Epithelial cell of proximal tubule (primary cell): ENCODE measurements around a stretch of chr17.

GRCh38 chr17:76091527-76091929 lies 12.1 kb downstream of the EXOC7 start:
- RAMPAGE, long total RNA = no peak
- RRBS = no CpG with 5 or more reads among the region's 14 CpGs

GRCh38 chr17:76137777-76139071 lies 2.8 kb downstream of the FOXJ1 start:
- RAMPAGE, long total RNA = no peak
- RRBS = 15% methylated on average over 9 of the region's 56 CpGs

DNA sequence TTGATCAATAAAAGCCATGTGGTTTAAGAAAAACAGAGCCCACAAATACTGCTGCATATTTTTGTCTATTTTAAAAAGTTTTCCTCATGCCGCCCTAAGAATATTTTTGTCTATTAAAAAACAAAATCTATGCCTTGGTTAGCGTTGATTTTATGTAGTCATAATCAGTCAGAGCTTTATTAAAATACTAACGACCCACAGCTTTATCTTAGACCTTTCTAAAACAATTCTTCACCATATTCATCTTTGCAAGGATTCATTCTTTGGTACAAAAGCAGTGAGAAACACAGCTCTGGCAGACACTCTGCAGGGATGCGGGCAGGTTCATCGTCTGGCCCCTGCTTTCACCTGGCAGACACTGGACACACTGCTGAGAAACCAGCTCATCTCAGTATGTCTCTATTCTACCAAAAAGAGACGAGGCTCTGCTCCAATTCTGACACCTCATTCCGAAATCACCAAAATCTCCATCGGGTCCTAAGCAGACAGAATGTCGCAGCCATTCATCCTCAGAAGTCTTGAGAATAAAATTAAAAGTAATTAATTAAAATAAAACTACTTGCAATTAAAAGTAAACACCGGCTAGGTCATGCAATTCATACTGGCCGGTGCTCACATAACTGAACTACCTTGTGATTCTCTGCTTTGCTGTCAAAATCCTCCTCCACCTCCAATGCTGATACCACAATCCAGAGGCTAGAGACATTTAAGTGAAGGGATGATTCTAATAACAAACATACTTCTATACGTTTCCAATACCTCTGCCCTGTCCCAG lies 1.5 kb downstream of the RNF157 start:
- RAMPAGE, long total RNA = no peak
- RRBS = no CpG with 5 or more reads among the region's 12 CpGs

GRCh38 chr17:76308366-76308649 lies 232 bp upstream of the QRICH2 start:
- RAMPAGE, long total RNA = no peak
- RRBS = no CpG with 5 or more reads among the region's 3 CpGs

GRCh38 chr17:76361795-76362283 lies 8.1 kb upstream of the PRPSAP1 start:
- RAMPAGE, long total RNA = no peak
- RRBS = no CpG with 5 or more reads among the region's 5 CpGs

DNA sequence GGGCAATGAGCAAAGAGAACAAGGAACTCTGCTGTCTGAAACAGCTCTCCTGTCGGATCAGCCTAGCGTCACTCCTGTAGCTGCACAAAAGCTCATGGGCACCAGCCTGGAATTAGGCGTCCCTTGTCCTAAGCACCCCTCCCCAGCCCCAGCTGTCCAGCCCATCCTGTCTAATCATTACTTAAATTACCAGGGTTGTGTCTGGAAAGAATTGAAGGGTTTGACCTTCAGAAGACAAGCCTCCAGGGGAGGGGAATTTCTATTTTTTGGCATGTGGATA lies 8.9 kb upstream of the SPHK1 start:
- RAMPAGE, long total RNA = no peak
- RRBS = no CpG with 5 or more reads among the region's 3 CpGs

DNA sequence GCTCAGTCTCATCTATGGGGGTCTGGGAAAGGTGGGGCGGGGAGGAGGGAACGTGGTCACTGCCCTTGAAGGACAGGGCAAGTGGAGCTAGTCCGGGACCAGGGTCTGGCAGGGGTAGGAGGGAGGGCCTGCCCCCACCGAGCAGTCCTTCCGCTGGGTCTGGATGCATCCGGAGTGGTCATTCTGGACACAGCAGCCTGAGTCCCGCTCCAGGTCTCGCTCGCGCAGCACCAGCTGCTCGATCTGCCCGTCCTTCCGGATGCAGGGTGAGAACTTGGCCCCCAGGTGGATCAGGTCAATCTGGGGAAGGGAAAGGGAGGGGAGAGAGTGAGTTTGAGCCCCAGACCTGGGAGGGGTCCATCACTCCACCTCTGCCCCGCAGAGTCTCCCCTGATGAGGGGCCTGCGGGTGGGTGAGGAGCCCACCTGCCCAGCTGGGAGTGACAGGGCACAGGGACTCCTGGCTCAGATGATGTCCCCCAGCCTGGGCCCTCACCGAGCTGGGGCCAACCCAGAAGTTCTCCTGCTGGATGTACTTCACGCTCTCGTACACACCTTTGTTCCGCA lies 6.9 kb downstream of the AANAT start:
- RAMPAGE, long total RNA = no peak
- RRBS = 95% methylated on average over 8 of the region's 19 CpGs

DNA sequence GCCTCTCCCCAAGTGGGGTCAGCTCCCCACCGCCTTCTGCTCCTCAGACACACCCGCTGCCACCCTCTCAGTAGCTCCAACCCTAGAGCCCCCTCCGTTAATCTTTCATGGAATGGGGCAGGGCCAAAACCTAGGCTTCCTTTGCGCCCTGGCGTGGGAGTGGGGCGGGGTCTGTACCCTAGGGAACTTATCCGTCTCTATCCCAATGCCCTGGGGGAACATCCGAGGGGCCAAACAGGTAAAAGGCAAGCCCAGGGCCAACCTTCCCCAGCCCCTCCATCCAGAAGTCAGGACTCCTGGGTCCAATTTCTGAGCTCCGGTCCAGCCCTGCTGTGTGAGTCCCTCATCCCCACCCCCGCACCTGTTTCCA lies 723 bp downstream of the RHBDF2 start:
- RAMPAGE, long total RNA = no peak
- RRBS = 11% methylated on average over 1 of the region's 10 CpGs

GRCh38 chr17:76543625-76544395 lies 4.0 kb downstream of the PRCD start:
- RAMPAGE, long total RNA = no peak
- RRBS = no CpG with 5 or more reads among the region's 22 CpGs

GRCh38 chr17:76550603-76551860 lies 11.2 kb downstream of the PRCD start:
- RAMPAGE, long total RNA = no peak
- RRBS = no CpG with 5 or more reads among the region's 20 CpGs

DNA sequence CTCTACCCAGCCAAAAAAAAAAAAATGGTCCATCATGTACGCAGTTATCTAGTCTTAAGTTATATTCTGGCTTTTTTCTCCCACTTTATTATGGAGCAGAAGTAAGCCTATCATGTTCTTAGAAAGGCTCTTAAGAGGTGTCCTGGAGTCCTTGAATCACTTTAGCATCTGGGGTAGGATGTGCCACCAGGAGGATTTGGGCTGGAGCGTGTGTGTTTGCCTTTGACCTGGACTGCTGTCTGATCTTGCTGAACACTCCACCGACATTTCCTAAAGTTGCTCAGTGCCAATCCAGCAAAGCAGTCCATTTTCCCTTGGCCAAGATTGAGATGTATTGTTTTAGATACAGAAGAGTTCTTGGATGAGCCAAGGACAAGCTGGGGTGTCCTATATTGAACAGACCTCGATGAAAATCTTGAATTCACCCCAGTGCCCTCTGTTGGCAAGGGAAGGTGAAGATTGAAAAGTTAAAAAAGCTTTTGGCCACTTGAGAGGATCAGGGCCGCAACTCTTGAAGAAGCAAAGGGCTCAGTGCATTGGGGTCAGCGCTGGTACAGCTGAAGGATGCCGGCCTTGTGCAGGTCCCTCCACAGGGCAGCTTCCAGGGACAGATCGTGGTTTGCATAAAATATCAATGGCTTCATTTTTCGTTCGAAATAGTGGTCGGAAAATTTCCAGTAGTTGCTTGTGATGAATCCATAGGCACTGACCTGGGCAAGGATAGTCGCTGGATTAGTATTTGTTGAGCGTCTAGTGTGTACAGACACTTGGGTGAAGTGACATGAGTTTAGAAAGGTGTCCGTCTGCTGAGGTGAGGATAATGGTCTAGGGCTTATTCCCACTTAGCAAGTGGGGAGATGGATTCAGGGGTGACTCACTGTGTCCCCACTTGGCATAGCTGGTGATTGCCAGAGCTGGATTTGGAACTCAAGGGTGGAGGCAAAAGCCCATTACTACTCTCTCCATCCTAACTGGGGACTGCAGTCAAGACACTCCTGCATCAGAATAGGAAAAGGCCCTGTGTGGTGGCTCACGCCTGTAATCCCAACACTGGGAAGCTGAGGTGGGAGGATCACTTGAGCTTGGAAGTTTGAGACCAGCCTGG lies 19.7 kb downstream of the ST6GALNAC2 start:
- RAMPAGE, long total RNA = no peak
- RRBS = no CpG with 5 or more reads among the region's 15 CpGs

- RAMPAGE, long total RNA = no peak
- RRBS = no CpG with 5 or more reads among the region's 11 CpGs
Measured at GRCh38 chr17:76640058-76640850, 3.3 kb downstream of the ST6GALNAC1 start.

GRCh38 chr17:76671867-76672365 lies 28.4 kb upstream of the ST6GALNAC1 start:
- RAMPAGE, long total RNA = no peak
- RRBS = 0% methylated on average over 3 of the region's 23 CpGs

GRCh38 chr17:76690931-76691393 lies 19.8 kb downstream of the MXRA7 start:
- RAMPAGE, long total RNA = no peak
- RRBS = no CpG with 5 or more reads among the region's 10 CpGs

- RAMPAGE, long total RNA = no peak
- RRBS = no CpG with 5 or more reads among the region's 17 CpGs
Measured at GRCh38 chr17:76752869-76754127, 15.4 kb downstream of the MFSD11 start.

DNA sequence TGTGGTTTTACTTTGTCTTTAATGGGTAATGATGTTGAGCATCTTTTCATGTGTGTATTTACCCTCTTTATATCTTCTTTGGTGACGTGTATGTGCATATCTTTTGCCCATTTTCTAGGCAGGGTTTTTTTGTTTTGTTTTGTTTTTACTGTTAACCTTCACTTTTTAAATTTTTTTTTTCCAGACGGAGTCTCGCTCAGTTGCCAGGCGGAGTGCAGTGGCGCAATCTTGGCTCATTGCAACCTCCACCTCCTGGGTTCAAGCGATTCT lies 35.5 kb downstream of the MFSD11 start:
- RAMPAGE, long total RNA = no peak
- RRBS = no CpG with 5 or more reads among the region's 6 CpGs

GRCh38 chr17:76867605-76867880 lies 661 bp upstream of the MGAT5B start:
- RAMPAGE, long total RNA = no peak
- RRBS = no CpG with 5 or more reads among the region's 6 CpGs

DNA sequence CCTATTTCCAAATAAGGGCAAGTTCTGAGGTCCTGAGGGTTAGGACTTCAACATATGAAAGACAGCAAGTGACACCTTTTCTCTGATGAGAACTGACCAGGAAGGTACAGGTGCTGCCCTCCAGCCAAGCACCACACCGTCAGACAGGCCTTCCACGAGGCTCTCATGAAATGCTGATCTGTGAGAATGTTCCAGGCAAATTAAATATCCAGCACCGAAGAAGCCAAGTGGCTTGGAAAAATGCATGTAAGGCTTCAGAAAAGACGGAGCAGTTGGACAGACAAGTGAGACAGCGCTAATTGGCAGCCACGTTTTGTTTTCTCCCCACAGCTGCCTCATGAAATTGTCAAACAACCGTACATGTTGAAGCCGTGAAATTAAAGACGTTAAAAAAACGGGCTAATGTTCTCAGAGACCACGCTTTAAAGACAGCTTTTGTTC lies 70.5 kb upstream of the SEC14L1 start:
- RAMPAGE, long total RNA = no peak
- RRBS = no CpG with 5 or more reads among the region's 11 CpGs

GRCh38 chr17:77142602-77143702 lies 2.2 kb downstream of the SEC14L1 start:
- RAMPAGE, long total RNA = no peak
- RRBS = no CpG with 5 or more reads among the region's 11 CpGs

DNA sequence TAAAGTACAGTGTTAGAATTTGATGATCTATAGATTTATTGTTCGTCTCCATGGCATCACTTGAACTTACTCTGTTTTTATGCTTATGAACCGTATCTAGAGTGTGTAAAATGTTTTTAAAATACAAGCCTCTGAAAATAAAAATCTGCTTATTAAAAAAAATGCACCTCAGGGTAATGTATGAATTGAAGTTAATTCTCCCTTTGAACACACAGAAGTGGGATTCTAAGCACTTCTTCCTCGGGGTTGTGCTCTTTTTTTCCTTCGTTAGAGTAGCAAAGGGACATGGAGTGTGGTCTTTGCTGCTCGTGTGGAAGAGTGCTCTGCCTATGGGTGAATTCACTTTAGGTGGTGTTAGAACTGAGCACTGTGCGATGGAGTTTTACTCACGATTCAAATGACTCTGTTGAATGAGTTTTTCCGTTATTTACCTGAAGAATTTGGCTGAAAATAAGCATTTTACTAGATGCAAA lies 3.0 kb downstream of the SEC14L1 start:
- RAMPAGE, long total RNA = no peak
- RRBS = no CpG with 5 or more reads among the region's 8 CpGs